ENCODE measurements around a stretch of chr7.

- RRBS = no CpG with 5 or more reads among the region's 27 CpGs
These were observed 39.3 kb downstream of the PRKAG2 start for GRCh38 chr7:151837332-151838211.

DNA sequence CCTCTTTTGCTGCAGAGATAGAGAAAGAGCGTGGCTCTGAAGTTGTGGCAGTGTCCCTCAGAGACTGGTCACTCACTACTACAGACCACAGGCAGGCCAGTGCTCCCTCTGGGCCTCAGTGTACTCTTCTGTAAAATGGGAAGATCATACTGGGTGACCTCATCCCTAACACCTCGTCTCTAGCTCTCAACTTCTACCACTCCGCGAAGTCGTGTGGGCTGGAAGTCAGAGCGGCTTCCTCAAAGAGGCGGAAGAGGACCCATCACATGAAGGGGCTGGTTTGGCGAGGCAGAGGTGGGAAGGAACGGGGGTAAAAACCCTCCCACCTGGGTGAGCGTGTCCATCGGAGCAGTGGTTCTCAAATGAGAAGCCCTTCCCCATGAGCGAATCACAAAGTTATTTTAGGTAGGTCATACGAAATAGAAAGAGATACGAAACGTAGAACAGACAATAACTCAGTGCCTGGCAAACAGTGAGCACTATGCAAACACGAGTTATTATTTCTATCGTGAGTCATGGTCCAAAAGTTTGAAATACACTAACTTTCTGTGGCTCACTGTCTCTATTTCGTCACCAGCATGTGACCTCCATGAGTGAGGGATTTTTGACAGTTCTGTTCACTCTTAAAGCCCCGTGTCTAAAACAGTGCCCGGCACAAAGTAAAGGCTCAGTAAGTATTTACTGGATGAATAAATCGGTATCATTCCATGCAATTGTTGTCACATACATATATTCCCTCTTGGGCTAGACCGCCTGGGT lies 32.6 kb downstream of the PRKAG2 start:
- RRBS = no CpG with 5 or more reads among the region's 22 CpGs

DNA sequence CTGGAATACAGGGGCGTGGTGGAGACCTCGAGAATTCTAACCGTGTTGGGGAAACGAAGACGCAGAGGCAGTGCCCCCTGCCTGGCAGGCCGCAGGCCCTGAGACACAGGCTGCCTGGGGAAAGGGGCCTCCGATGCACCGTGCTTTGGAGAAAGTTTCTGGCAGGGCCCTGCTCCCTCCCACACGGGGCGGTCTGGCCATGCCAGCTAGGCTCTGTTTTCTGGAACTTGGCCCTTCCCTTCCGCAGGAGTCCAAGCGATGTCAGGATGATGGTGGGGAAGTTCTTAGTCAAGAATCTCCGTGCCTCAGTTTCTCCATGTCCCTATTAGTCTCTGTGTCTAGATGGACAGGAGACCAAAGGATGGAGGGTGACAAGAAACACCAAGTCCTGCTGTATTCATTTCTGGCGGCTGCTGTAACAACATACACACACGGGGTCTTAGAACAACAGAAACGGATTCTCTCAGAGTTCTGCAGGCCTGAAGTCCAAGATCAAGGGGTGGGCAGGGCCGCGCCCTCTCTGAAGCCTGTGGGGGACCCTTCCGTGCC lies 27.7 kb downstream of the PRKAG2 start:
- RRBS = no CpG with 5 or more reads among the region's 19 CpGs

GRCh38 chr7:151864872-151865620 lies 11.9 kb downstream of the PRKAG2 start:
- RRBS = no CpG with 5 or more reads among the region's 17 CpGs

DNA sequence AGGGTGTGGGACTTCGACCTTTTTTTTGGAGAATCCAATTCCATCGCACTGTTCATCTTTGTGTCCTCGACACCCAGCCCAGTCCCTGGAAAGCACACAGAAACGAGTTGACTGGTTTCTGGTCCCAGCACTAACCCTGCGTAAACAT lies 9.4 kb downstream of the PRKAG2 start:
- RRBS = no CpG with 5 or more reads among the region's 5 CpGs

DNA sequence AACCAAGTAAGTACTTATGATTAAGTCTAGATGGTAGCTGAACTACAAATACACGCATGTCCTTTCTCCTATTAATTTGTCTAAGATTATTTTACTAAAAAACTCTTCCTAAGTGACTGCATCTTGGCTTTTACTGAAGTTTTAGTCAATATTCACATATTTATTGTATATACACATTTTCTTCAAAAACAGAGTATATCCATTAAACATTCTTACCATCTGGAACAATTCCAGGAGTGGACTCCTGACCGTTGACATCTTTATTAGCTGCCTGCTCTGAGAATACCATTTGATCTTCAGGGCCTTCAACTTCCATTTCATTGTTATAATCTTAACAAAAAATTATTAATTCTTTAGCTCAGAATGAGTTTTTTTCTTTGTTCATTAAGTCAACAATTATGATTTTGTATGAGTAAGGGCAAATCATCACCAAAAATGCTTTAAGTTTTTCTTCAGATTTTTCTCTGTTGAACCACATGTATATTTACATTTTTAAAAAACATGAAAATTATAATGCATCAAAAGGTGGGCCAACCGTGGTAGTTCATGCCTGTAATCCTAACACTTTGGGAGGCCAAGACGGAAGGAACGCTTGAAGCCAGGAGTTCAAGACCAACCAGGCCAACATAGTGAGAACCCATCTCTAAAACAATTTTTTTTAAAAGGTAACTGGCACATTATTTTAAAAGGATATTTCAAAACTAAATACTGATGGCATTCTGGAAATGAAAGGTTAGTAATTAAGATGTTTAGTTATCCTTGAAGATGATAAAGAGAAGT lies 185.0 kb downstream of the KMT2C start:
- RRBS = no CpG with 5 or more reads among the region's 5 CpGs

DNA sequence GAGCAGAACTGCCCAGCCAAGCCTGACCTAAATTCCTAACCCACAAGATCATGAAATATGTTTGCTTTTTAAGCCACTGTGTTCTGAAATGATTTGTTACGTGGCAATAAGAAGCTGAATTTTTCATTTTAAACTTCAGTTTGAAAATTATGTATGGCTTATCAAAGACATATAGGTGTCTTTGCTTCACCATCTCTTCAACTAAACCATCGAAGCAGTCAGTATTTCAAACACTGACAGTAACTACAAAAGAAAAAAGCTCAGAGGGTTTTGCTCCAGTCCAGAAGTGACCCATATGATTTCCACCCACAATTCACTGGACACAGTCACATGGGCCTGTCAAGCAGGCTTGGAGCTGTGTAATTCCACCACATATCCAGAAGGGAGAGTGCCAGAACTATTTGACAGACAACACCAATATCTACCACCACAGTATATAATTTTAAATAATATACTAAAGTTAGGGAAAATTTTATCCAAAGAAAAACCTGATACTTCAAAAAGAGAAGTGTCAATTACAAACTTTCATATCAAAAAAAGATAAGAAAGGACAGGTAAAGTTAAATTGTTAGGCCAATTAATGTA lies 94.5 kb downstream of the KMT2C start:
- RRBS = no CpG with 5 or more reads among the region's 2 CpGs

DNA sequence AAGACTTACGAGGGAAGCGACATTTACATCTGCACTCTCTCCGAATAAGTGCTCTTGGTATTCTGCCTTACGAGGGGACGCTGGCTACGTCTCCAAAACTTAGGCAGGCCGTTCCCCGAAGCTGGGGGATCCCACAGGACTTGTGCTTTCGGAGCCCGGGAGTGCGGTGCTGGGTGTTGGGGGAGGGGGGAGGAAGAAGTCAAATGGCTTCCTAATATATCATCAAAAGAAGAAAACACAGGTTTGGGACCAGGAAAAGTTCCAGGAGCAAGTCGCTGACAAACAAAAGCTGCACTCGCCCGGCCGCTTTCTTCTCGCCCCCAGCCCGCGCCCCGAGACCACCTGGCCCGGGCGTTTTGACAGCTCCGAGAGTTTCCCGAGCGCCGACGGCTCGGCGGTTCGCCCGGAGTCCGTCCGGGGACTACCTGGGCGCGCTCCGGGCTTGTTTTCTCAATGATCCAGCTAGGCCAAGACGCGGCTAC lies 925 bp downstream of the KMT2C start:
- RRBS = 1% methylated on average over 11 of the region's 37 CpGs

DNA sequence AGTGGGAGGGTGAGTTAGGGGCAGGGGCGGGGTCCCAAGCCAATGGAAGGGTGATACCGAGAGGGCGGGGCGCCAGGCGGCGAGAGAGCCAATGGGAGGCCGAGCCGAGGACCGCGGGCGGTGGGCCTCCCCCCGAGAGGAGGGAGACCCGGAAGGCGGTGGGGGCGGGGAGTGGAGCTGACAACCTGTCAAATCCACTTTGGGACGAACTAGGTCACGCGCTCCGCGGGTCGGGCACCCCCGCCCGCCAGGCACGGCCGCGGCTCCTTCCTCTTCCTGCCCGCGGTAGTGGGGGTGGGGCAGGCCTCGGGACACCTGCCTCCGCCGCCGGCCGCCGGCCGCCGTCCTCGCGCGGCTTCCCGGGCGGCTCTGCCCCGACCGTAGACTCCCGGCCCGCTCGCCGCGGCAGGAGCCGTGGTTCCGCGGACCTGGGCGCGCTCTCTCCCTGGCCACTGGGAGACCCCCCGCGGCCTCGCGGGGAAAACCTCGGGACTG lies 28.1 kb upstream of the KMT2C start:
- RRBS = no CpG with 5 or more reads among the region's 58 CpGs

DNA sequence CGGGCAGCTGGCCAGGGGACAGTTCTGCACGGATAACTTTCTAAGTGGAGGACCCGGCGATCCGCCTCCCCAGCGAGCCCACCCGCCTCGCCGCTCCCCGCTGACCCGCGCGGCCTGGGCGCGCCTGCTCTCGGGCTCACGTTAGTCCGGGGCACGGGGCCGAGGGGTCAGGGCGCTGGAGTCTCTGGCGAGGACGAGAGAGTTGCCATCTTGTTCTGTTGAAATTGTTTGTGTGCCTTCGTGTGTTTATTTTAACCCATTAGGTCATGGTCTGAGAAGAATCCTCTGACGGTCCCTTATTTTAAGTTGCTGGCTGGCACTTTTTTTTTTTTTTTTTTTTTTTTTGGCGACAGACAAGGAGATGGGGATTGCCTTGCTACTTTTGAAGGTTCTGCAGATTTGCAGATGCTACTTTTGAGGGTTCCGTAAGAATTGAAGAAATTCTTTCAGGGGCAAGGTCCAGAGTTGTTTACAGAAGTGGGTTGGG lies 163.8 kb upstream of the DPP6 start:
- RRBS = 2% methylated on average over 13 of the region's 27 CpGs

- RRBS = no CpG with 5 or more reads among the region's 3 CpGs
These were observed 75.0 kb downstream of the PAXIP1 start for GRCh38 chr7:154927862-154928348.

DNA sequence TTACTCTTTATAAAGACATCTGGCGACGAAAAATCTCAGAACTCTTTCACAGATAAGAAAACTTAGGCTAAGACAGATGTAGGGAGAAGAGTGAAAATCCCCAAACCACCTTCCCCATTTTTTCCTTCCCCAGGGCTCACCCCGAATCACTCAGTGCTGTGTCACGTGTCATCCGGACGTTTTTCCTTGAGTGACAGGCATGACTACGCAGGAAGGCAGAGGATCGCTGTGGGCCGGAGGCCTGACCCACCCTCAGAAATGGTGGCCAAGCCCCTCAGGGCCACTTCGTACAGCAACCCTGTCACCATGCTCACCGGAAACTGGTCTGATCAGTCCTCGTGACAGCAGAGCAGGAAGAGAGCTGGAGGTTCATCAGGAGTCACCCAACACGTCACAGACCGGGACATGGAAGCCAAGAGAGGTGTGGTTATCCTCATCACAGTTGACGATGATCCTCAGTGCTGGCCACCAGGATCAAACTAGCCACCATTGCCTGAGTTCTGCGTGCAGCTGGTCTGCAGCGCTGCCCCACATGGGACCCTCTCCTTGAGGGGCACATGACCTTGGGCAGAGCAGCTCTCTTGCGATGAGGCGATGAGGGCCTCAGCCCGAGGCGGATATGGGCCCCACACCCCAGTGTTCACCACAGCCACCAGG lies 99.4 kb upstream of the INSIG1 start:
- RRBS = 86% methylated on average over 10 of the region's 21 CpGs

- RRBS = no CpG with 5 or more reads among the region's 10 CpGs
These were observed 31.3 kb upstream of the INSIG1 start for GRCh38 chr7:155266362-155266825.

DNA sequence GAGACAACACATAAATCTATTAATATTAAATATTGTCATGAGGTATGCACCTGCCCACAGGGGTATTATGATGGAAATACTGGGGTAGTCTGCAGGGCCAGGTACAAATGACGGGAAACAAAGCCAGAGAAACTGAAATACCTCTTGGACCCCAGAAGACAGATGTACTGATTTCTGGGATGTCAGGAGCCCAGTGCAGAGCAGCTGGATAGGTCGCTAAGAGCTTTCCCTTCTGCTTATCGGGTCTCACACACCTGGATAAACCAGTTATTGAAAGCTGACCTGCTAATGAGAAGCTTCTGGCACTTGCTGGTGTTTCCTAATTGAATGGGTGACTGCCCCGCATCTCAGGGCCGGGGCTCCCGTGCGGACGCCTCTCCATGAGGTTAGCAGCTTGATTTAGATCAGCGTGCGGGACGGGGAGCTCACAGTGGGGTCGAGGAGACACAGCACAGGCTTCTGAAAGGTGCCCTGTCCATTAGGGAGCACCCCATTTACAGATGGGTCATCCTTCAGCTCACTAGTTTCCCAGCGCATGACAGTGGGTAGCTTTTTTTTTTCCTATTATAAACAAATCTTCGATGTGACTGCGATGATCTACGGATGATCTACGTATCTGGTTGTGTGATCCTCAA lies 1.5 kb upstream of the INSIG1 start:
- RRBS = no CpG with 5 or more reads among the region's 17 CpGs

GRCh38 chr7:155311888-155312986 lies 14.6 kb downstream of the INSIG1 start:
- RRBS = 79% methylated on average over 3 of the region's 16 CpGs

DNA sequence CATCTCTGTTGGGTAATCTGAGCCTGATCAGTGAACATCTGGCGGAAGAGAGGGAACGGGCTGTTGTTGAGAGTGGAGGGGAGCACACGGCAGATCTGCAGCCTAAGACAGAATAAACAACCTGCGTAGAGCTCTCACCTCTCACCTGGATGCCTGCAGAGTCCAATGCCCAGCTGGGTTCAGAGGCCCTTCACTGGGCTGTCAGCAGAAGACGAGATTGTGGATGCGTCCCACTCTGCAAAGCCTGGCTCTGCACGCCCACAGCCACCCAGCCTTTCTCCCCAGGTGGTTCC lies 36.1 kb downstream of the INSIG1 start:
- RRBS = no CpG with 5 or more reads among the region's 7 CpGs

DNA sequence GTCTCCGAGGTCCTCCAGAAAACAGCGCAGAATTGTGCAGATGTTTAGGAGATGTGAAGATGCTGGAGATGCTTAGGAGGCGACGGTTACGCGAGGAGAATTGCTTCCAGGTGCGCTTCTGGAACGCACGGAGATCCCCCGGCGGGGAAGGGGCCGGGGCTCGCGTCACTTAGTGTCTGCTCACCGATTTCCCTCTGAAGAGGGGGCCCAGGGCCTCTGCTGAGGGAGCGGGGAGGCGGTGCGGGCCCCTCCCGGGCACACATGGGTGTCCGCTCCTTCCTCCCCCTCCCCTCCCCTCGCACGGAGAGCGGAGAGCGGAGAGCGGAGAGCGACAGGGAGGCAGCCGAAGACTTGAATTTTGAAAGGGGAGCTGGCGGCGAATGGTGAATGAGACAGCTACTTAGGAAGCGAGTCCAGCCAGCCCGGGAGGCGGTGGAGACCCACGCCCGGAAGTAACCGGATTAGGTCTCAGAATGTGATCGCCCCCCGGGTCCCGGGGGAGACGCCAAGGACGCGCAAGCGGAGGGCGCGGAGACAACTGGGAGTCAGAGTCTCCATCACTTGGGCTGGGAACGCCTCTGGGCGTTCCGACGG lies 8.7 kb upstream of the EN2 start:
- RRBS = 3% methylated on average over 8 of the region's 48 CpGs

DNA sequence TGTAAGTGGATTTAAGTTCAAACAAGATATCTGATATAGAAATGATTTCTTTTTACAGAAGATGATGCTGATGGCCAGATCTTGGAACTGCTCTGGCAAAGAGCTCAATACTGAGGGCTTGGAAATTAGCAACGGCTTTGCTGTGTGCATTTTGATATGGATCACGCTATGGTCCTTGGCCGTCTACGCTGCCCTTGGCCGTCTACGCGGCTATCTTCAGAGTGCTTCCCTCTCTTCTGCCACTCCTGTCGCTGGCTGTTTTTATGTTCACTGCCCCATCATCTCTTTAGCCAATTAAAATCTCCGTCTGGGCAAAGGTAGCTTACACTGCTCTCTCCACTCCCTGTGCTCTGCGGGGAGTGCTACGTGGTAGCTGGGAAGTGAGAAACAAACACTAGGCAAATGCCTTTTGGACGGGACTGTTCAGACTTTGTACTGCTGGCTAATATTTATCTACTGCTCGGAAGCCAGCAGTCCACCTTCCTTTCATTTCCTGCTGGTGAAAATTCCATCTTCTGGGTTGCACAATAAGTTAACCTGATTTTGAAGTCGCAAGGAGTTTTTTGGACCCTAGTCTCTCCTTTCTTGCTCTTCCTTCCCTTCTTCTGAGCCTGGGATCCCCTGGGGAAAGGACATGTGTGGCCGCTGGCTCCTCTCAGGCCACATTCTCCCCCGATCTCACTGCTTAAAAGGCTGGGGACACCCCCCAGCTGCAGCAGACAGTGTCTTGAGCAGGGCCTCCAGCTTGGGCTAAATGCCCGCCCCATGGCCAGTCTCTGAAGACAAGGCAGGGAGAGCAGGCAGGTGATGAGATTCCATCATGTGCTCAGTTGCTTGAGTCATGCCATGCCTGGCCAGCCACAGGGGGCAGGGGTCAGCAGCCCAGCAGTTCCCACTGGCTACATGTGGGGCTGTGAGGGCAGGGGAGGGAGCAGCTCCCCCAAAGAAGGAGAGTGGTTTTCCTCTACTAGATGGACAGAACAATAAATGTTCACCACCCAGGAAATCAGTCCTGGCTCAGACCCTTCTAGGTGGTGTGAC lies 25.6 kb upstream of the RBM33 start:
- RRBS = no CpG with 5 or more reads among the region's 17 CpGs

DNA sequence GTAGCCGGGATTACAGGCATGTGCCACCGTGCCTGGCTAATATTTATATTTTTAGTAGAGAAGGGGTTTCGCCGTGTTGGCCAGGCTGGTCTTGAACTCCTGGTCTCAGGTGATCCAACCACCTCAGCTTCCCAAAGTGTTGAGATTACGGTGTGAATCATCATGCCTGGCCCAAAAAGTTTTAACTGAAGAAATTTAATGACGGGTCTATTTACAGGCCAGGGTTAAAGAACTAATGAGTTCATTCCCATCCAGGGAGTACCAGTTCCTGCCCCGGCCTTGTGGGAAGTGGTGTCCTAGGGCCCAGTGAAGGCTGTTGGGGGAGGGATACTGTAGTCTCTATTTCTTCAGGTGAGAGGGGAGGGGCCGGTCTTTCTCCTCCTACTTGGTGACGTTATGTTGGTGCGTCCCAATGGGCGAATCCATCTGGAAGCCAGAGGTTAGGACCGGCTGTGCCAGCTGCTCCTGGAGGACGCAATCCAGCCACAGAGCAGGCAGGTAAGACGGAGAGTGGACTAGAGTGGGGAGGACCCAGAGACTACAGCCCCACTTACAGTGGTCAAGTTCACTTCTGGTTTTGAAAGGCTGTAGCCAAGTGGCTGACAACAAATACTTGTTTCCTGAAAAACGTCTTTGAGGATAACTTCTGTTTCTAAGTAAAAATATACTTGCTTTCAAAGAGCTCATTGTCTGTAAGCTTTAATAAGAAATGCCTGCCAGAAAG lies 25.2 kb downstream of the RBM33 start:
- RRBS = no CpG with 5 or more reads among the region's 15 CpGs

DNA sequence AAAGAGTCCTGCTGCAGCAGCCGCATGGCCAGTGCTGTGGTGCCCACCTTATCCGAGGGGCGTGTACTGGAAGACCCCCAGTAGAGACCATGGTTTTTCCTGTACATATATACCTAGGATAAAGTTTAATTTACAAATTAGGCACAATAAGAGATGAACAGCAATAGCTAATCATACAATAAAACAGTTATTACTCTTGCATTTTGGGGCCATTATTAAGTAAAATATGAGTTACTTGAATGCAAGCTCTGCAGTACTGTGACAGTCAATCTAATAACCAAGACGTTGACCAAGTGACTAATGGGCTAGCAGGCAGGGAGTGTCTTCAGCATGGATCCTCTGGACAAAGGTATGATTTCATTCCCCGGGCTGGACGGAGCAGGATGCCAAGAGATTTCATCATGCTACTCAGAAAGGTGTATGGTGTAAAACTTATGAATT lies 81.0 kb downstream of the SHH start:
- RRBS = no CpG with 5 or more reads among the region's 6 CpGs